H9 (cell line): ENCODE data around the genes GJB3 and ZMYM4.

DNA sequence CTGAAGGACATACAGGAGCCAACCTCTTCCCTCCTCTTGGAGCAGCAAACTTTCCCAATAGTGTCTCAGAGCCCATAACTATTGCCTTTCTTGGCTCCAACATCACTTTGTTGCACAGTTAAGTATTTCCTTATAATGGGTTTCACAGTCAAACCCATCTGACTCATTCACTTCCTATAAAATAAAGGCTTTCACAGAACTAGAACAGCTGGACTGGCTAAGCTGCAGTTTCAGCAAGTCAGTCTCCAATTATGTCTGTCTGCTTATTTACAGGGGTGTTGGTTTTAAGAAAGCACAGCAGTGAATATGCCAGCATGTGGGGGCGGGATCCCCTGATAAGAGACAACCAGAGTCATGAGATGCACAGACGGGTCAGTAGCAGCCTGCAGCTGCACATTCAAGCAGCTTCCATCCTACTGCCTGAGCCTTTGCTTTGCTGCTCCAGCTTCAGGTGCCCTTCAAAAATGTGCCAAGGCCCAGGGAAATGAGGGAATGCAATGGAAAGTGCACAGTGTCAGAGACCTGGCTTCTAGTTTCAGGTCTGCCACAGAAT lies 24.9 kb downstream of the RNF19B start:
- PRO-cap, result no peak

DNA sequence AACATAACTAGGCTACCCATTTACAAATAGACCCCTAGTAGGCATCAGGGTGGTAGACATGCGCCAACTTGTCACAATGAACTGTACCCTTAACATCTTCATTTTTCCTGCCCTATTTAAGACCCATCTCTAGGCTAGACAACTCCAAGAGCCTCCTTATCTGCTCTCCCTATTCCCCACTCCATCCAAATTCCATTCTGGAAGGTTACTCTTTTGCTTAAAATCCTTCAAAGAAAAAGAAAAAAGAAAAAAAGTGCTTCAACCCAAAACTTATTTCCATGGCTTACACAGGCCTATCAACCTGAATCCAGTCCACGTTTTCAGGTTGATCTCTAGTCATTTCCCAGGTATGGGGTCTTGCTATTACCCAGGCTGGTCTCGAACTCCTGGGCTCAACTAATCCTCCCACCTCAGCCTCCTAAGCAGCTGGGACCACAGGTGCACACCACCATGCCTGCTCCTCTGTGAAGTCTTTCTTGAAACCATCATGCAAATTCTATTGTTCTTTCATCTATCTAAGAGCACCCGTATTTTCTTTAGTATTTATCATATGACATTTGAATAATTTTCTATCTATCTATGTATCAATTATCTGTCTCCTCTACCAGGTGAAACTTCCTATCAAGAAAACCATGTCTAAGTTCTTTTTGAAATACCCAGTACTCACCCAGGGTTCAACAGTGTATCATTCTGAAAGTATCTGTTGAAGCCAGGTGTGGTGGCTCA lies 7.6 kb downstream of the RNF19B start:
- PRO-cap, result no peak

- PRO-cap, result no peak
Measured at GRCh38 chr1:32986880-32987338, 22.3 kb upstream of the RNF19B start.

DNA sequence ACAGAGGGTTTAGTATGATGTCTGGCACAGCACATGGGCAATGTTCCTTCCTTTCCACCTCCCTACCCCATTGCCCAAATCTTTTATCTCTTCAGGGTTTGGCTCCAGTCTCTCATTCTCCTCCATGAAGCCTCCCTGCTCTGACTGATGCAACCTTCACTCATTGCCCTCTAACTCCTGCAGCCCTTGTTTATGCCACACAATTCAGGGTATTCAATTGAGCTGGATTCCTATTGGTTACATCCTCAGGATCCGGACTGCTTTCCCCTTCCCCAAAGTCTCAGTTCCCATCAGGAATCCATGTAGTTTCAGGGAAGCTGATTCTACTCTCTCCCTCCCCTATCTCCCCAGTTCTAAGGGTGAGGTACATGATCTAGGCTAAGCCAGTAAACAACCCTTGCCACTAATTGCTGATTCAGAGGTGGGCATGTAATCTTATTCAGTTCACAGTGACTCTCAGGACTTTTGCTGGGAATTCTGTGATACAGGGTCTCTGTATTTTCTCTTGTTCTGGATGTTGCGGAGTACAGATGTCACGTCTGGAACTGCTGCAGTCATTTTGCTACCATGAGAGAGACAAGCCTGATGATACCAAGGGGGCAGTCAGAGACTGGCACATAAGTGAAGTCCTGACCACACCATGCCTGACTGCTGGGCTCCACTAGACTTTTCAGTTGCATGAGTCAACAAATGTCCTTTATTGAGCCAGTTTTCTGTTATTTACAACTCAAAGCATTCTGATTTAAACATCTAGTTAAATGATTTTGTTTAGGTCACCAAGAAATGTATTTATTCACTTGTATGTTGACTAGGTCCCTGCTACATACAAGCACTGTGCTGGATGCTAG lies 33.9 kb downstream of the AK2 start:
- PRO-cap, result no peak

DNA sequence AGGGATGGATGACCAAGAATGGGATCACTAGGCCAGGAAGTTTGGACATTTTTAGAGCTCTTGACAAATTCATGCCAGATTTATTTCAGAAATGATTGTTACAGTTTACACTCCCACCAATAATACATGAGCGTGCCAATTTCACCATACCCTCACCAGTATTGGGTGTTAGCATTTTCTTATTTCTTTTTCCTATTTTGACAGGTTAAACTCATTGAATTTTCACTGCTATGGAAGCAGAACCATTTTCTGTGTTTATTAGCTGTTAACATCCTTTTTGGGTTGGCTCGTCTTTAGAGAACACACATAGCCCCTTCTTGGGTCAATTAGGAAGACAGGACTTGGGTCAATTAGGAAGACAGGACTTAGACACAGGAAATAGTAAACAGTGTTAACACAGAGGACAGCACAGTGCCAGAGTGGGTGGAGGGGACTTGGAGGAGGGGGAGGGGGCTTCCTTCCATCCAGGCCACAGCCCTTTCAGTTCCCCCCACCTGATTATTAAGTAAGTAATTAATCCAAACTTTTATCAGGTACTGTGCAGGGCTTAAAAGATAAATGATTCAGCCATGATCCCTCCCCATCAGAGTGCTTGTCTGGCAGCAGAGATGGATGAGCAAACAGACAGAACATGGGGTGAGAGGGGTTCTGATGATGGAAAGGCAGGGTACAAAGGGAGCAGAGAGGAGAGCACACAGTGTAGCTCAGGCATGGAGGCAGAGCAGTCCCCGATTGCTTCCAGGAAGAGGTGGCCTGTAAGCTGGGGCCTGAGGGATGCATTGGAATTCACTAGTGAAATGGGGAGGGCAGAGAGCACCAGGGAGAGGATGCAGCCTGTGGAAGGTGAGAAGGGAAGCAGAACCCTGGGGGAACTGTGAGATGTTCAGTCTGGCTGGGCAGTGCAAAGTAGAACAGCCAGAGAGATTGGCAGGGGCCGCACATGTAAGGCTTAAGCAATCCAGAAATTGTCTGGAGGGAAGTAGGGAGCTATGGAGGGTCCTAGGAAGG lies 11.9 kb downstream of the ZNF362 start:
- PRO-cap, result no peak

GRCh38 chr1:33273375-33274037 lies 17.2 kb downstream of the ZNF362 start:
- PRO-cap, result no peak

DNA sequence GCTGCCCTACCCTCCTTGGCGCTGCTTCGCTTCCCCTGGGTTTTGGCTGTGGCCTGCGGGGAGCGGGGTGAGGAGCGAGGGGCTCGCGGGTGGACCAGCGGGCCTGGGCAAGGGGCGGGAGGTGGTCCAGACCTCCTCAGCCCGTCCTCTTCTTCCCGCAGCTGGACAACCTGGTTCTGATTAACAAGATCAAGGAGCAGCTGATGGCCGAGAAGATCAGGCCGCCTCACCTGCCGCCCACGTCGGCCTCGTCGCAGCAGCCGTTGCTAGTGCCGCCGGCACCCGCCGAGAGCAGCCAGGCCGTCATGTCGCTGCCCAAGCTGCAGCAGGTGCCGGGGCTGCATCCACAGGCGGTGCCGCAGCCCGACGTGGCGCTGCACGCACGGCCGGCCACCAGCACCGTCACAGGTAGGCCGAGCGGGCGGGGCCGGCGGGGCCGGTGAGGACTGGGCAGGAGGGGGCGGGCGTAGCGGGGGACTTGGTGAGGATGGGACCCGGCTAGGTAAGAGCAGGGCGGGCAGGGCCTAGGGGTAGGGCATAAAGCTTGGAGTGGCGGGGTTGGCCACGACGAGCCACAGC lies 20.0 kb downstream of the ZNF362 start:
- PRO-cap, result no peak

GRCh38 chr1:33349960-33350644 lies 29.2 kb upstream of the A3GALT2 start:
- PRO-cap, result bidirectional peak, plus-strand start at chr1:33350078, minus-strand start at chr1:33349772

- PRO-cap, result no peak
Measured at GRCh38 chr1:33460834-33461472, 11.5 kb upstream of the ZSCAN20 start.

DNA sequence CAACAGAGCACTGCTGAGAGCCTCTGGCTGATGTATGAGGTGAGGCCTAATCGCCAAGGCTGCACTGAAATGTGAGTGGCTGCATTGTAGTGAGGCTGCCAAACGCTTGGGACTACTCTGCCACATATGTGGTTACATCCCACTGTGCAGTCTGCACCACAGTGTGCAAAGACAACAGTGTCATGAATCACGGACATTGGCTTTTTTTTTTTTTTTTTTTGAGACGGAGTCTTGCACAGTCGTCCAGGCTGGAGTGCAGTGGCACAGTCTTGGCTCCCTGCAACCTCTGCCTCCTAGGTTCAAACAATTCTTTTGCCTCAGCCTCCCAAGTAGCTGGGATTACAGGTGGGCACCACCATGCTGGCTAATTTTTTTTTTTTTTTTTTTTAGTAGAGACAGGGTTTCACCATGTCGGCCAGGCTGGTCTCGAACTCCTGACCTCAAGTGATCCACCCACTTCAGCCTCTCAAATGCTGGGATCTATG lies 97.6 kb downstream of the ZSCAN20 start:
- PRO-cap, result no peak

DNA sequence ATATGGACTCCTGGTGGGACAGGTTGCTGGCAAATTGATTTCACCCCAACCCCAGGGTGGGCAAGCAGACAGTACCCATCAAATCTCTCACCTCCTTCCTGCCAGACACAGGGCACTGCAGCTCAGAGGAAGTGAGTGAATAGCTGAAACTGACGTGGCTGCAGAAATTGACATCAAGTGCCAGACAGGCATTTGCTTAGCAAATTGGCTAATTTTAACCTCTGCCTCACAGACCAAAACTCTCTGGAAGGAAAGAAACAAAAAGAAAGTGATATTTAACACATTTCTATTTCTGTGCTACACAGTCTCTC lies 39.0 kb downstream of the HMGB4 start:
- PRO-cap, result no peak

DNA sequence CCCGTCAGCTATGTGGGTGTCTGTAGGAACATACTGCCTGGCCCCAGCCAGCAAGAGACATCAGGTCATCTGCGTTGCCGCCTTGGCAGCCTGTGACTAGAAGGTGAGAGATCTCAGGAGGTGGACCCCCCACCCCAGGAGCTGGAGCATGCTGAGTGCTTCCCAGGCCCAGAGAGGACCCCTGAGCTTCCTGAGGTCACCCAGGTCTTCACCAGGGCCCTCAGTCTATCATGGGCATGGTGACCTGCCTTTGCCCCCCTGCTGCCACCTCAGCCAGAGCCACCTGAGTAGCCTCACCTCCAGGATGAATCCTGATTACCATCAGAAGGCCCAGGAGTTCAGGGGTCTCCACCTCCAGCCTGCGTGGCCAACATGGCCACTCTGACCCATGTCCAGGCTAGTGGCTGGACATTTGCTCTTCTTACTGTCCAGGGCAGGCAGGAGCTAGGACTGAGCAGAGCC lies 250.6 kb downstream of the C1orf94 start:
- PRO-cap, result no peak

DNA sequence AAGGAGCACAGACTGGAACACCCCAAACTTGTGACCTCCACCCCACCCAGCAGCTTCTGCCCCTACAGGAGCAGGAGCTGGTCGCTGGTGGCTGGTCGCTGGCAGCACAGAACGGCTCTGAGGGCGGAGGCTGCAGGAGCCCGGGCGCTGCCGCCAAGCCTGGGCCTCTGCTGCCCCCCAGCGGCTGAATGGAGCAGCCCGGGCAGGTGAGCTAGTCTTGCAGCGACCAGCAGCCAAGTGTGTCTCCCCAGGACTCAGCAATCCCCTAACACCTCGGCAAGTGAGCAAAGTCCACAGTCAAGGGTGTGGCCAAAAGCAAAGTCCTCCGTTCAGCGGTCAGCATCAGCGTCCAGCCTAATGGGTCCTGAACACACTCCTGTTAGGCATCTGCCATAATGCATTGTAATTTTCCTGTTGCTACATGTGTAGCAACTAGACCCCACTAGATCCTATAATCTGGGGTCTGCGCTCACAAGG lies 12.1 kb upstream of the GJB5 start:
- PRO-cap, result no peak

GRCh38 chr1:34781030-34781994 lies at the start of gene GJB3:
Gene GJB3, plus strand, starts transcription at chr1:34781214.
- PRO-cap, result unidirectional peak, plus-strand start at chr1:34781214; bidirectional peak, plus-strand start at chr1:34781878, minus-strand start at chr1:34781784

DNA sequence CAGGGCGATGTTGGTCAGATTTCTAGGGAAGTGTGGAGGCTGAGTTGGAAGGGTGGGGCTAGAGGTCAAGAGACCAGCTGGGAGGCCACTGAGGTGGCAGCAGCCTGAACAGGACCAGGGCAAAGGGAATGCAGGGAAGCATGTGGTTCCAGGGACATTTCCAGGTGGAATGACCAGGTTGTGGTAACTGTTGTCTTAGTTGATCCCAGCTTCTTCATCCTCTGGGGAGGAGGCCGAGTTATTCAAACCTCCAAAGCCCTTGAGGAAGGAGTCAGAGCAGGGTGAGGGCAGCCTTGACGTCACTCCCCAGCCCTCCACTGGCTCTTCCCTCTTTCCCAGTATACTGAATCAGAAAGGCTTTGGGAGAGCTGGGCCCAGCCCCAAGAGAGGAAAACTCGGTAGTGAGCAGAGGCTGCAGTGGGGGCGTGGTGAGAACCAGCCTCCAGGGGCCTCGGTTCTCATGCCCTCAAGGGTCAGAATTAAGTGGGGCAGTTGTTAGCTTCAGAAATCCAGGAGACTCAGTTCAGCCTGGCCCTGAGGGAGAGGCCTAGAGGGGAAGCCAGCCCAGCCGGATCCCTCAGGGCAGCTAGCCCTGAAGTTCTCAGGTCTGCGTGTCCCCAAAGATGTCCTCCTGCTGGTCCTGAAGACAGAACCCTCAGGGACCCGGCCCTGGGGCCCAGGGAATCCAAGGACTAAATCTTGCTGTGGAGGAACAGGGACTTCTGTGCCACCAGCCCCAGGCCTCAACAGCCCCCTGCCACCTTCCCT lies 1.8 kb upstream of the GJA4 start:
- PRO-cap, result no peak

GRCh38 chr1:35190678-35191605 lies 2.0 kb downstream of the SFPQ start:
- PRO-cap, result no peak

GRCh38 chr1:35268295-35269521 lies at the start of gene ZMYM4:
Gene ZMYM4, plus strand, starts transcription at chr1:35268709.
- PRO-cap, result bidirectional peak, plus-strand start at chr1:35268764, minus-strand start at chr1:35268601; bidirectional peak, plus-strand start at chr1:35268793, minus-strand start at chr1:35269063

GRCh38 chr1:35553969-35554700 lies 3.1 kb downstream of the KIAA0319L start:
- PRO-cap, result no peak

DNA sequence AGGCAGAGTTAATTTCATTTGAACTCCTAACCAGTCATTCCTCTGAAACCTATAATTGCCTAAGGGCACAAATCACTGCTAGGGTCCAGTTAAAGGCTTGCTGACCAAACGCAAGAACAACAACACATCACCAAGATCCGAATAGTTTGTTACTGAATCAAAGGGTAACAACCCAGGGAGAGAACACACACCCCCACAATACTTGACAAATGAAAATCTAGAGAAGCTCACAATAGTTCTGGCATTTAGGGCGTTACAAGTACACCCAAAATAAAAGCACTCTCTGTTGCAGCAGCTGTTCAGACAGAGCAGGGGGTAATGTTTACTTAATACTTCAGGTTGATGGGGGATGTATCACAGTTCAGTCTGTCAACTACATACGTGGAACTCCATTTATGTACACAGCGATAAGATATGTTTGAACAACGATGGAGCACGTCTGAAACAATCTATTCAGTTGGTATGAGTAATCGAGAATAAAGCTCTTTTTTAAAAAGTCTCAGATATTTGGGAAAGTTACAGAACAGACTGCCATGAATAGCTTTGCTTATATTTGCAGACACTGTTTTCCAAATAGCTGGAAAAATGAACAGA lies 1.2 kb downstream of the KIAA0319L start:
- PRO-cap, result no peak

DNA sequence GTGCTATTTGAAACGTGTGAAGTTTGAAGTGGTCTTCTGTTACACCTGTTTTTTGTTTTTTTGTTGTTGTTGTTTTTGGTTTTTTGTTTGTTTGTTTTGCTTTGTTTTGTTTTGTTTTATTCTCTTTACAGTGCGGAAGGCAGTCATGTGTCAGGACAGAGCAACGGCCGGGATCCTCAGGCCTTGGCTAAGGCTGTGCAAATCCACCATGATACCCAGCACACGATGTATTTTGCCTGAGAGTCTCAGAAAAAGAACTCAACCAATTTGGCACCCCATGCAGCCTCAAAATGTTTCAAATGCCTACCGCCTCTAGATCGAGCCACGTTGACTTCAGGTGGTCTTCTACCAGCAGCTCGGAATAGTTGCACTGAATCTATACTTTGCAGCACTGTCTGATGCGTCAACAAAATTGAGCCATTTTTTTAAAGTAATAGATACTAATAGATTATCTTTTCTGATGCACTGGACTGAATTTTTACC lies 29.6 kb upstream of the AGO1 start:
- PRO-cap, result no peak